Vein endothelial cell (primary cell): ENCODE measurements around the genes TMEM45A, SENP7 and NXPE3.

DNA sequence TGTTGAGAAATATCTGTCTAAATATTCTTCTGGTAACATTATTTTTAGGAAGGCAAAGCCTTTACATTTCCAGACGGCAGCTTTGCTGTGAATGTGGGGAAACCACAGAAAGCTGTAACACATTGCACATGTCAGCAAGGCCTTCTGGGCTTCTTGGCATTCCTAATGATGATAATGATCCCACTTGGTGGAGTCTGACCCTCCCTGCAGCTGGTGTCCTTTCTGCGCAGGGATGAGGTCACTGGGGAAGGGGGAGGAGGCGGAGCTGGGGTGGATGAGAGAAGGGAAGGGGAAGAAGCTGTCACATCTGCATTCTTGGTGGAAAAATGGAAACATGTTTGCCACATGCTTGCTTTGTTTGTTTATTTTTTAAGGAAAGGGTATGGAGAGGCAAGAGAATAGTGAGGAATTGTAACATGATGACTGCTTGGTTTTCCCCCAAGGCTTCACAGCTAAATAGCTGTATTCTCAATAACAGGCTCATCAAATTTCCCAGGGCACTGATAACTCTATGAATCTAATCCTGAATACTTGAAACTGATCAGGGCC is 68.6 kb downstream of the FILIP1L start:
- CAGE, long polyA plus RNA = no peak

DNA sequence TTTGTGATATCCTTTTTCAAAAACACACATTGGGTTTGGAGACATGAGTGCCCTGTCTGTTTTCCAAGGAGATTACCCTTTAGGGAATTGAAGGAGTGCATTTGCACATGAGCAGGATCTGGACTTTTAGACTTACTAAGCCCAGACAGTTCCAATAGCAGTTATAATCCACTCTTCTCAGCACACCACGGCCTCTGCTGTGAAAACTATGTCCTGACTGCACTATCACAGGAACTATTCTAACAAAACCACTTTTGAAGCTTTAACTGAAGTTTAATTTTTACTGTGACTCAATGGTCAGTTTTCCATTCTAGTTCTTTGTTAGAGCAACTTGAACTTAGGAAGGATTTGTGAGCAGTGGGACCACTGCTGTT is 49.7 kb upstream of the FILIP1L start:
- CAGE, long polyA plus RNA = no peak

DNA sequence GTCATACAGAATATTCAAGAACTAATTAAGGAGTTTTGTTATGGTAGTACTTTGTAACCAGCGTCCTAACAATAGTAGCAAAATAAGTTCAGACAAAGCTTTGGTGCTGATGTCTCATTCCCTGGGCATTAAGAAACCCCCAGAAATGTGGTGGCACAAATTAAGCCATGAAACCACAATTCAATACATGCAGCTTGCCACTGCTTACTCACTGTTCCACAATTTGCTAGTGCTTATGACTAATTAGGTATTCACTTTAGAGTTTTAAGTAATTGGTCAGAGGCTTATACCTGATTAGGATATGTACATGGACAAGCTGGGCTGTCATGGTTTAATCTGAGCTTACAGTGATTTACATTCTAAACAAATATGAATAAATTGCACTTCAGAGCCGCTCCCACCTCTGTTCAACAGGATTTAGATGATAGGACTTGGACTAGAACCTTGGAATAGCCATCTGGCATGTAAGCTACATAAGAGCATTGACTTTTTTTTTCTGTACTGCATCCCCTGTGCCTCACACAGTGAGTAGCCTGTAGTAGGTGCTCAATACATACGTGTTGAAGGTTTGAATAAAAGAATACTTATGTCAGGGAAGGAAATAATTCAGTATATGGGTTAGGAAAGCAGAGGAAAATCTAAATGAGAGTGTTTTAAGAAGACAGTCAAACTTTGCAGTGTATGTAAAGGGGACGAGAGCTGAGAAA is 9.0 kb downstream of the TBC1D23 start:
- CAGE, long polyA plus RNA = no peak

DNA sequence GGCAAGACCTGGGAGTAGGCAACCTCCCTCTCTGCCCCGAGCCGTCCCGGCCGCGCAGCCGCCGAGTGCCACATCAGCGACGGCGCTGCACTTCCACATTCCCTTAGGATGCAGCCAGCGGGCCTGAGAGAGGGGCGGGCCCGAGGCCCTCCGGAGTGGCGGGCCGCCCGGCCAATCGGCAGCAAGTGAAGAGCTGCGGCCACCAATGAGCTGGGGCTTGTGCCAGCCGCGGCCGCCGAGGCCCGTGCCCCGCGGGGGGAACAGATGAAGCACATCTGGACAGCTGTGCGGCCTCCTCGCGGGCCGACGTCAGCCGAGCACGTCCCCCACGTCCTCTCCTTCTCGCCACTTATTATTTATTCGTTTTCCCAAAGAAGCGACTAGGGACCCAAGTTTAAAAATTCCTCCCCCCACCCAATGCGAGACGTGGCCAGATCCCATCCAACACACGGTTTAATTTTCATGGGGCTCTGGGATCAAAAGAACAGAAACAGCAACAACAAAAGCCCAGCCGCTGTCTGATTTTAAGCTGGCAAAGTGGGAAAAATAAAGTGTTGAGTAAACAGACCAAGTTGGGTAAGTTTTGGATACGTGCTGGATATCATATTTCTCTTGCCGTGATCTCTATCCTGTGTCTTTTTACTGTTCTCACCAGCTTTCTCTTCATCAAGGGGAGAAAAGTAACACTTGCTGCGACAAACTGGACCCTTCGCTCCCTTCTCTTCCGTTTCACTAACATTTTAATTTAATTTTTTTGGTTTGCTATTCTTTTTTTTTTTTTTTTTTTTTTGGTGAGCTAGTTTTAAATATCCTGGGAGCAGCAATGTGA is at the start of gene TMEM45A:
TMEM45A (plus strand) TSS at position 267 of the 829 bp plus-strand sequence.
- CAGE, long polyA plus RNA = no peak

- CAGE, long polyA plus RNA = no peak
Measured at GRCh38 chr3:101466464-101467566, 46.2 kb downstream of the SENP7 start.

DNA sequence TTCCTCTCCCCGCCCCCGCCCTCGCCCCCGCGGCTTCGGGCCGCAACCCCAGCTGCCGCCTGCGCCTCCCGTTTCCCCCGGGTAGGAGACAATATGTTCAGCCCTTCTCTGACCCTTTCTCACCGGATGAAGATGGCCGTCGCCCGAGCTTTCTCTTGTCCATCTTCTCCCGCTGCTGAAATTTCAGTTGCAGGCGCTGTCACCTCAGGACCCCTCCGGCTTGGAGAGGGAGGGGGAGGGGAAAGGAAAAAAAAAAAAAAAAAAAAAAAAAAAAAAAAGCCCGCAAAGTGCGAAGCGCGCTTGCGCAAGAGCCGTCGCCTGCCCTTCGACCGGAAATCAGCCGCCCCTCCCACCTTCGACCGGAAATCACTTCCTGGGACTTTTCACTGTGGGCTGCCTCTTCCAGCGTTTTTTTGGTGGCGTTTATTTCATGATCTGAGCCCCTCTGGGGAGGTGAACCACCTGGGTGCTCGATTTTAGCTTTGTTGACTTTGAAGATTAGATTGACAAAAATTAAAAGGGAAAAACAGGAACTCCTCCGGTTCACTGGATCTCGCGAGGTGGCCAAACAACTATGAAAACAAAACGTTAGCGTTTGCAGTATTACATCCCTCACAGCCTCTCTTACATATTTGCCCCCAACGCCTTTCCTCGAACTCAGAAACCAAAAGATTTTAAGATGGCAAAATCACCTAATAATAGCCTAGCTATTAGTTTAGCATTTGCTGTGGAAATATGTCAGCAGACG is at the start of gene SENP7:
SENP7 (minus strand) TSS at position 245 of the 748 bp plus-strand sequence.
- CAGE, long polyA plus RNA = no peak

DNA sequence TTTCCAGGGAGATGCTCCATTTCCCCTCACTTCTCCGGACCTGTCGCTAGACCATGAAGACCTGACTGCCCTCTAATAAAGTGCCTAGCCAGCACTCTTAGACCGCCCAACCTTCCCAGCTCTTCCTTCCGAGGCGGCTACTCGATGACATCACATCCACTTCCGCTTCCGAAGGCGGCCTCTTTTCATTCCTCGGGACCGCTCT is 165 bp upstream of the PCNP start:
- CAGE, long polyA plus RNA = no peak

GRCh38 chr3:101653717-101654107 is 23.2 kb downstream of the ZBTB11 start:
- CAGE, long polyA plus RNA = no peak

DNA sequence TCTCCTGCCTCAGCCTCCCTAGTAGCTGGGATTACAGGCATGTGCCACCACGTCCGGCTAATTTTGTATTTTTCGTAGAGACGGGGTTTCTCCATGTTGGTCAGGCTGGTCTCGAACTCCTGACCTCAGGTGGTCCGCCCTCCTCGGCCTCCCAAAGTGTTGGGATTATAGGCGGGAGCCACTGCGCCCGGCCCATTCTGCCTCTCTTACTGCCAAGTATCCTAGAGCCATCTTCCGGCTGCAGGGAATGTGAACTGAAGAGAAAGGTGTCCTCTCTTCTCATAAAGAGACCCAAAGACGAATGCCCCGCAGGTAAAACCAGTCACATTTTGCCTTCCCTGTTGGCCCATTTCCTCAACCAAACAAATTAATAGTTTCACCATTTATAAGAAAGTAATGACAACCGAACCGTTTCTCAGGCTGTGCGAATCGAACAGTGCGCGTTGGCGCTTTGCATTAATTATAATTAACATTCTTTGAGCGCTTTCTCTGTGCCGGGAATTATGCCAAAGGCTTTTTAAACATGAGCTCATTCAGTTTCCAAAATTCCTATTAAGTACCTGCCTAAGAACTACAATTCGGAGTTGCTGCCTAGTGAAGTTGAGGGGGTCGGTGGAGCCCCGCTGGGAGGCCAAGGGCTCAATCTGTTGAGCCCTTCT is 689 bp upstream of the RPL24 start:
- CAGE, long polyA plus RNA = no peak

DNA sequence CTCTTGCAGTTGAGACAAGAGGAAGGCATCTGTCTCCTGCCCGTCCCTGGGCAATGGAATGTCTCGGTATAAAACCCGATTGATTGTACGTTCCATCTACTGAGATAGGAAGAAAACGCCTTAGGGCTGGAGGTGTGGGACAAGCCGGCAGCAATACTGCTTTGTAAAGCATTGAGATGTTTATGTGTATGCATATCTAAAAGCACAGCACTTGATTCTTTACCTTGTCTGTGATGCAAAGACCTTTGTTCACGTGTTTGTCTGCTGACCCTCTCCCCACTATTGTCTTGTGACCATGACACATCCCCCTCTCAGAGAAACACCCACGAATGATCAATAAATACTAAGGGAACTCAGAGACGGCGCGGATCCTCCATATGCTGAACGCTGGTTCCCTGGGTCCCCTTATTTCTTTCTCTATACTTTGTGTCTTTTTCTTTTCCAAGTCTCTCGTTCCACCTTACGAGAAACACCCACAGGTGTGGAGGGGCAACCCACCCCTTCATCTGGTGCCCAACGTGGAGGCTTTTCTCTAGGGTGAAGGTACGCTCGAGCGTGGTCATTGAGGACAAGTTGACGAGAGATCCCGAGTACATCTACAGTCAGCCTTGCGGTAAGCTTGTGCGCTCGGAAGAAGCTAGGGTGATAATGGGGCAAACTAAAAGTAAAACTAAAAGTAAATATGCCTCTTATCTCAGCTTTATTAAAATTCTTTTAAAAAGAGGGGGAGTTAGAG is 6.0 kb upstream of the RPL24 start:
- CAGE, long polyA plus RNA = no peak

DNA sequence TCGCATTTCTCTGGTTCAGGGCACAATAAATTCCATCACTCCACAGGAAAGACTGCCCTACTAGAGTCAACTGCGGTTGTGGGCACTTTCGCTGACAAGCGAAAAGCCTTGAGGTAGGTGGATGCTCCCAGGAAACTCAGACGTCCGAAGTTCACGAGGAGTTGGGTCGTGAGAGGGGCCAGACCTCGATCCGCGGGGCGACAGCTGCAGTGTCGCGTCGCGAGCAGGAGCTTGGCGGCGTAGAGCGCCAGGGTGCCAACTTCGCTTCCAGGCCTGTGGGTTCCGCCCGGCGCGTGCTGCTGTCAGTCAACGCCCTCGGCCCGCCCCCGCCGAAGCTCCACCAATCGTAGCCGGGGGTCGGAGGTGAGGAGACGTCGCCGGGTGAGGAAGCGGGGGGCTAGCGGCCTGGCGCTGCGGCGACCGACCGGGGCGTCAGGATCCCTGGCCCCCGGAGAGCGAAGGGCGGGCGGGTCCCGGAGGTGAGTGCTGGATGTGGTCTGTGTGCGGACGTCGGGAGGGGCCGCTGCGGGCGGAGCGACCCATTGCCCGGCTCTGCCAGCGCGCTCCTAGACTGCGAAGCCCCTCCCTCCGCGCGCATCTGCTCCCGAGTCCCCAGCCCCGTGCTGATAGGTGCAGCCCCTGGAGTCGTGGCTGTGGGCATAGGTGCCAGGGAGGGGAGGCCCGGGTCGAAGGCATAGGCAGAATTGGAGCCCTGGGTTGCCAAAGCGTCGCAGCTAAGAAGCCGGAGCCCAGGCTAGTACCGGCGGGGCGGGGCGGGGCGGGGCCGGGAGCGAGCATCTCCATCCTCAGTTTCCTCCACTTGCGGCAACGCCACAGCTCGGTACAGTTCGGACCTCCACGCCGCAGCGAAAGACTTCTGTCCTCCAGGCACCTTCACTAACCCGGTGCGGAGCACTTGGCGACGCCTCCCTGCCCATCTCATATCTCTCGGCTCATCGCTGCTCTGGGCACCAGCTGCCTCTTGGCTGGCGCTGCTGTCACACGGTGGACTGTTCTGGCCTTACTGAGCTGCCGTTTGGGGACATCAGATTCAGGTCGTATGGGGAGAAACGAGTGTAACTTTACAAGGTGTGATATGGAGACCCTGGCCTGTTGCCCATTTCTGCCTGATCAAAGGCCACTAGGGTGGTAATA is at the start of gene NXPE3:
NXPE3 (plus strand) TSS at position 366 of the 1,155 bp plus-strand sequence.
- CAGE, long polyA plus RNA = no peak

- CAGE, long polyA plus RNA = no peak
Measured at GRCh38 chr3:101828990-101829790, 20.1 kb upstream of the NFKBIZ start.

DNA sequence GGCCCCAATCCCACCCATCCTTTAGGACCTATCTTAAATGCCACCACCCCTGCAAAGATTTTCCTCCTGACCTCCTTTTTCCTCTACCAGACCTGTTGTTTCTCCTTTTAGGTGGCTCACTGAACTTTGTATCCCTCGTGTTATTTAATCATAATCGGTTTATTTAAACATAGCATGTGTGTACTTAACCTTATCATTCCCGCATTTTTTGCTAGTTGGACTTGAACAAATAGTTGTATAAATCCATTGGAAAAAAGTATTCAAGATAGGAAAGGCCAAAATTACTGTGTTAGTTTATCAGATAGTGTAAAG is 978 bp upstream of the NFKBIZ start:
- CAGE, long polyA plus RNA = no peak

DNA sequence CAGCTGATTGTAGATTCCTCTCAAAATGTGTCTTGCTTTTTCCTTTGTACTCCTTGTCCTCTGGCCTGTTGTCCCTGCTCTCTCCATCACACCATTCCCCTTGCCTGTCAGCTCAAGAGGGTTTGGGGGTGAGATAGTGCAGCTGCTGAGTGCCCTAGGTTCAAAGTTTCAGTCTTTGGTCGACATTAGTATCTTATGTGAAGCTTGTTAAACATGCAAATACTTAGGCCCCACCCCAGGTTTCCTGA is 14.3 kb downstream of the NFKBIZ start:
- CAGE, long polyA plus RNA = no peak

- CAGE, long polyA plus RNA = no peak
Measured at GRCh38 chr3:102114272-102114591, 264.9 kb downstream of the NFKBIZ start.

- CAGE, long polyA plus RNA = no peak
Measured at GRCh38 chr3:102141476-102142373, 292.4 kb downstream of the NFKBIZ start.

- CAGE, long polyA plus RNA = no peak
Measured at GRCh38 chr3:104522071-104522628, 844.6 kb upstream of the ALCAM start.

GRCh38 chr3:105386966-105387380 is 20.3 kb downstream of the ALCAM start:
- CAGE, long polyA plus RNA = no peak

- CAGE, long polyA plus RNA = no peak
Measured at GRCh38 chr3:105725989-105726240, 142.9 kb downstream of the CBLB start.

DNA sequence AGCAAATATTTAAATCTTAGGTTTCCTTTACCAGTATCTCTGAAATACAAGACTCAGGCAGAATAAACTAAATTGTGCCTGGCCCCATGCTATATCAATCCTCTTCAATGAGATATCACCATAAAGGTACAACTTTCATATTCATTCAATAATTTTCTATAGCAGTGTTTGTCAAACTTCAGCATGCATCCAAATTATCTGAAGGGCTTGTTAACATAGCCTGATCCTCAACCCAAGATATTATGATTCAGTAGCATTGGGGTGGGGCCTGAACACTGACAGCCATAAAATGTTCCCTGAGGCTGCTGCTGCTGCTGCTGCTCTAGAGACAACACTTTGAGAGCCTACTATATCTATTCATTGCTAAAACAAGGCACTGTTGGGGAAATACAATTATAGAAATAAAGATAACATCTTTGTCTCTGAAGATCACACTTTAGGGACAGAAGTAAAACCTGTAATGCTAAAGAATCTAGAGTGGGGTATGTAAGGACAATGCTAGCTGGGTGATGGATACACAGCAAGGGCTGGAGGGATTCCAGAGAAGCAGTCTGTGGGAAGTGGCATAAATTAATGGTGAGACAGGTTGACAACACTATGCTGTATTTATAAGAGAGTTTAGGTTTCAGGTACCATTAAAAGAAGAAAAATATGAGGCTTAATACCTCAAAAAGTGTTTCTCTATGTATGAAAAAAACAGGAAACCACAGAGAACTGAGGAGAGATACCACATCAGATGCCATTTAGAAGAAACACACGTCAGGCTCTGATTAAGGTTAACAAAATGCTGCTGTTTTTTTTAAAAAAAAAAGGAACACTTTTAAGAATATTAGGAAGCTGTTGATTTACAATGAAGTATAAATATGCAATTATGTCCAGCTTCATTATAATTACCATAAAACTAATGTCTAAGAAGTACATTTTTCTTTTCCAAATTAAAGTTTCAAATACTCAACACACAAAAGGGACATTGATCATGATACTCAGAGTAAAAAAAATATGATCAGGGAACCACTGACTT is 115.9 kb downstream of the CBLB start:
- CAGE, long polyA plus RNA = no peak